BJ (cell line): ENCODE results near the gene CTAGE1.

DNA sequence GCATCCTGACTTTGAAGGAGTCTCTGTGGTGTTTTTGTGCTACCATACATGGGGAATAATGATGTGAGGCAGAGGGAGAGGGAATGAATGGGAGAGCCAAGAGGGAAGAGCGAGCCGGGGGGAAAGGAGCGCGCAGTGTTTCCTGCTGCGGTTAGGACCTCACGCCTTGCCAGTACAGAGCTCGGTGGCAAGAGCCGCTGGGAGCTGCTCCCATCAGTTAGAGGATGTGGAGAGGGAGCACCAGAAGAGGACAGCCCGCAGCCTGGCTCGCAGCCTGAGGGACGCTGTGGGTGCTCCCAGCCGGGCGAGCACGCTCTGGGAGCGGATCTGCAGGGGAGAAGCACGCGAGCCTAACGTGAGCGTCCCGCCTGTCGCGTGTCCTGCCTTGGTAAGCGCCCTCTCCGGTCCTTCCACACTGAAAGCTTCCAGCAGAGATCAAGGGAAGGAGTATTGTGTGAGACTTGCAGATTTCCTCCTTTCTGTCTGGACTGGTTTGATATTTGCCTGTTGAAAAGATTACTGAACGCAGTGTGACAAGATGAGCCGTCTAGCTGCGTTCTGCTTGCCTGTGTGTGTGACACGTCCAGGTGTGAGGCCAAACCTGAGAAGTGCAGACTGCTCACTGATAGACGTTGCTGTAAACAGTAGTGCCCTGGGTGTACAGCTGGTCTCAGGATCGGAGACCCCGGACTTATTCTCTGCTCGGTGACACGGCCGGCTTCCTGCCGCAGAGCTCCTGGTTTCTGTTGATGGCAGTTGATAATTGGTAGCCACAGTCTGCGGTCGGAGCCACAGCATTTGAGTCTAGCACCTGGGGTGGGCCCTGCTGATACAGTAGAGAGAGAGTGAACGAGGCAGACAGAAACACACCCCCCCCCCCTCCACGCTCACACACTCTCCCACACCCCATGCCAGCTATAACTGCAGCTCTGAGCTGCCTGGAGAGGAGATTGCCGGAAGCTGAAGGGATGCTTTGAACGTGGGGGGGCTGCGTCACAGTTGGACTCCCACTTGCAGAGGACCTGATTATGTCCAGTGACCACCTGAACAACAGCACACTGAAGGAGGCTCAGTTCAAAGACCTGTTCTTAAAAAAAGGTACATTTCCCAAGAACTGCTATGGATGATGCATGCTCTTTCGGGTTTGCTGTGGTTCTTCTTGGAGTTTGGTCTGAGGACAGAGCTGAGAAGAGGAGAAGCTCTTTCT, 114.3 kb downstream of the FAM210A start:
- CAGE, long polyA plus RNA: no peak
- RRBS: 7% methylated on average over 8 of the region's 43 CpGs

DNA sequence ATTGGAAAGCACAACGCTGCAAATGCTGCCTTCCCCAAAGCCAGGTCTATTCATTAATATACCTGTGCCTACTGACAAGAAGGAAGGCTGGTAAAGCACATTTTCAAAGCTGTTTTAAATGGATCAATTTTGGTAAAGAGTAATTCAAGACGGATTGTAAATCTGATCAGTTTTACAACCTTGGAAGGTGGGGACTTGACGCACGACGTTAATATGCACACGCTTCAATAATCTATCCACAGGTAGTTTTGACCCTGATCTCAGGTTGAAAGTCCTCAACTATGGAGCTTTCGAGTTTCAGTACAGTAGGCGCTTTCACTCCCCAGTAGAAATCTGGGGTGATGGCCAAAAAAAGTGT, 957 bp downstream of the FAM210A start:
- CAGE, long polyA plus RNA: no peak
- RRBS: no CpG with 5 or more reads among the region's 8 CpGs

DNA sequence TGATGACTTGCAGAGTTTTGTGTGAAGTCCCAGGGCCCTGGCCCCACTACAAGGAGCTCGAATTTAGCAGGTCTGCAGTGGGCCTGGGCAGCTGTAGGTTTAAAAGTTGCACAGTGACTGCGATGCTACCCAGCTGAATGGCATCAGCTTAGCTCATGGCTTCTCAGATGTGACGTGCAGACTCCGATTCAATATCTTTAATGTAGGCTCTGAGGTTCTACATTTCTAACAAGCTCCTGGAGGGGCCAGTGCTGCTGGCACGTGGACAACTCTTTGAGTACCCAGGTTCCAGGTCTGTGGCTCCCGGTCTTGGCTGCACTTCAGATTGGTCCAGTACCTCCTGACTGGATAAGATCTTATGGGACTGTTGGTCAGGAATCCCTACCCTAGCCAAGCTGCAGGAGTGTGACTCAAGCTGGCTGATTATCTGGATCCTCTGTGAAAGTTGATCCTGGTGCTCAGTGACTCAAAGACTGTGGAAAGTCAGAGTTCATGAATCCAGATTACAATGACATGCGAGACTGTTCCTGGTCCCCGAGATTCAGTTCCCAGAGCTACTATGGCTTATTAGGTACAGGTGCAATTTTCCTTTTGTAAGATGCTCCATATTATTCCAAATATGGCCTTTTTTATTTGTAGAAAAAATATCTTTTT, 222.1 kb downstream of the ANKRD30B start:
- CAGE, long polyA plus RNA: no peak
- RRBS: no CpG with 5 or more reads among the region's 8 CpGs

DNA sequence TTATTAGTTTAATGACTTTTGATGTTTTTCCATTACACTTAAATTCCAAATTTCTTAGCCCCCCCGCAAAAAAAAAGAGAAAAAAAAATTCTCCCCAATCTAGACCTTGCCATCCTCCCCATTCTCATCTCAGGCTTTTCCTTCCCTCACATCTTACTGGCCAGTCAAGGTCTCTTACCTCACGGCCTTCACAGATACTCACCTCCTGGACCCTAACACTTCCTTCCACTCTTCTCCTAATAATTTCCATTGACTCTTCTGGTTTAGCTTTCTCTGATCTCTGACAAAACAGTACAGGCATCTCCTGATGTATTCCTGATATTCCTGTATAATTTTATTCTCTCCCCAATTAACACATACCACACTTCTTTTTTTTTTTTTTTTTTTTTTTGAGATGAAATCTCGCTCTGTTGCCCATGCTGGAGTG, 94.8 kb downstream of the ROCK1 start:
- CAGE, long polyA plus RNA: no peak
- RRBS: no CpG with 5 or more reads among the region's 3 CpGs

GRCh38 chr18:21450909-21451482, 149.5 kb downstream of the ESCO1 start:
- CAGE, long polyA plus RNA: no peak
- RRBS: no CpG with 5 or more reads among the region's 5 CpGs

DNA sequence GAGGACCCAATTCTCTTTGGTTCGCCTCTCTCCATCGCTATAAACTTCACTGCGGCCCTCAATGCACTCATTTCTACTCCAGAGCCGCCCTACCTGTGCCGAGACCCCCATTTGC, 745 bp downstream of the ESCO1 start:
- CAGE, long polyA plus RNA: no peak
- RRBS: no CpG with 5 or more reads among the region's 5 CpGs

DNA sequence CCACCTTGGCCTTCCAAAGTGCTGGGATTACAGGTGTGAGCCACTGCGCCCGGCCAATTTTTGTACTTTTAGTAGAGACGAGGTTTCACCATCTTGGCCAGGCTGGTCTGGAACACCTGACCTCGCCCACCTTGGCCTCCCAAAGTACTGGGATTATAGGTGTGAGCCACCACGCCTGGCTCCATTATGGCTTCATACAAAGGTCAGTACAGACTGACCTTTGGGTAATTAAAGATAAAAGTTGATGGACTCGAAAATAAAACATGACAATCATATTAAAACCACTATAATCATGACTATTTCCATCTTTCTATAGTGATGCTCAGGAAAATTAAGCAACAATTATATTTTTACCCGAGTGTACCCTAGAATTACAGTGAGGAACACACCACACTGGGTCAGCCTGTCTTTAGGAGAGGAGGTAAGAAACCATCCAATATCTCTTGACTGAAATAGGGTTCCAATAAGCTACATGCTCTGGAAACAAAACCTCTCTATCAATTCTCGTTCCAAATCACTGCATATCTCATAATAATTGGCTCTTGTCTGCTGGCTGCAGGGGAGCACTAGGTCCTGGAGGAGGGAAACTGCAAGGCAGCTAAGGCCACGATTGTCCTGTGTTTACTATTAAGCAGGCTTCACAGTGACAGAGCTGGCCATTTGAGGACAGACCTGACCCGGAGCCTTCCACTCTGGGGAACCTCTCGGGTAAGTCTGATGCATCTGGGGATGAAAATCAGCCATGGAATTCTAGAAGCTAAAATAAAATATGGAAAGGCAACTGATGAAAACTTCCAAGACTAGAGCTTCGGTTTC, 23.8 kb downstream of the SNRPD1 start:
- CAGE, long polyA plus RNA: no peak
- RRBS: no CpG with 5 or more reads among the region's 12 CpGs

- CAGE, long polyA plus RNA: no peak
- RRBS: no CpG with 5 or more reads among the region's 9 CpGs
These were observed 25.0 kb downstream of the MIB1 start for GRCh38 chr18:21765406-21766153.

DNA sequence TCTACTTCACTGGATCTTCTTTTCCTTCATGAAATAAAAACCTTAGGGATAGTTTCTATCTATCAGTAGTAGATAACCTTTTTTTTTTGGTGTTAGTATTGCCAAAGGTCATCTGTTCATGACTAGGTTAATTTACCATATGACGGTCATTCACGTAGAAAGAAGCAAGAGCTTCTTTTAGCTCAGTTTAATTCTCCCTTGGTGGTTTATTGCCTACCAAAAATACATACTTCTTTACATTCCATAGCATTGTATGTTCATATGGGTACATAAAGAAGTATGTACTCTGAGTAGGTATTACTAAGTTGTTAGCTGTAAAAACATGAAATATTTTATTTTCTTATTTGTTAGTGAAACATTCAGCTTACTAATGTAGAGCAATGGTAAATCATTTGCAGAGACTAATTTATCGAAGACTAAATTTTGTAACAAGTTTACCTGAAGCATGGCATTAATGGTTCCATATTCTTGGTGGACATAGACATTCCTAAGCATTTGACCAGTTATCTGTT, 88.3 kb downstream of the MIB1 start:
- CAGE, long polyA plus RNA: no peak
- RRBS: no CpG with 5 or more reads among the region's 3 CpGs

GRCh38 chr18:22175879-22176368, 6.5 kb downstream of the GATA6 start:
- CAGE, long polyA plus RNA: no peak
- RRBS: no CpG with 5 or more reads among the region's 5 CpGs

GRCh38 chr18:22254068-22254434, 84.7 kb downstream of the GATA6 start:
- CAGE, long polyA plus RNA: no peak
- RRBS: no CpG with 5 or more reads among the region's 10 CpGs

GRCh38 chr18:22417604-22418071, at the start of gene CTAGE1:
TSS of gene CTAGE1 (minus strand) at chr18:22417915.
- CAGE, long polyA plus RNA: no peak
- RRBS: 81% methylated on average over 5 of the region's 21 CpGs

- CAGE, long polyA plus RNA: no peak
- RRBS: no CpG with 5 or more reads among the region's 14 CpGs
These were observed 14.9 kb upstream of the CTAGE1 start for GRCh38 chr18:22432572-22433125.

GRCh38 chr18:22493938-22494391, 76.2 kb upstream of the CTAGE1 start:
- CAGE, long polyA plus RNA: no peak
- RRBS: no CpG with 5 or more reads among the region's 4 CpGs

- CAGE, long polyA plus RNA: no peak
- RRBS: no CpG with 5 or more reads among the region's 3 CpGs
These were observed 86.0 kb upstream of the CTAGE1 start for GRCh38 chr18:22503677-22504247.

DNA sequence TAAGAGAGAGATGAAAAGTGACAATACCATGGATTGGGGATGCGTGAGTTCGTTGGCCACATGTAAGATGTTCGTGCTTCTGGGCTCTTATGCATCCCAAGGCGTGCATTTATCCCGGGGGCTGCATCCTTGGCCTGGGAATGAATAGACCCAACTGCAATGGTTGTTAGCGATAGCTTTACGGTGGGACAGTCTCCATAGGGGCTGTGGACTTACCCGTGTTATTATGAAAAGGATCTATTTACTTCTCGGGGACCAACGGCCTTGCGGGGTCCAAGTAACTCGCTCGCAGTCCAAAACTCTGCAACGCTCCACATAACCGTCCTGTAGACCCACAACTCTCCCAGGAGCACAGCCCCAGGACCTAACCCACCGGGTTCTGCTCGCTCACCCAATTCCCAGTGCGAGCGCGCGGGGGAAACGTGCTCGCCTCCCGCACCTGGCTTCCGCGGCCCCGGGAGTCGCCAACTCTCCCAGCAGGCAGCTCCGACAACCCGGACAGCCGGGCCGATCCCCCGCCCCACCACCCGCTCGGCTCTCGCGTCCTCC, 455 bp upstream of the CABLES1 start:
- CAGE, long polyA plus RNA: no peak
- RRBS: 16% methylated on average over 9 of the region's 37 CpGs

GRCh38 chr18:23453684-23454246, 678 bp downstream of the RIOK3 start:
- CAGE, long polyA plus RNA: no peak
- RRBS: no CpG with 5 or more reads among the region's 12 CpGs

DNA sequence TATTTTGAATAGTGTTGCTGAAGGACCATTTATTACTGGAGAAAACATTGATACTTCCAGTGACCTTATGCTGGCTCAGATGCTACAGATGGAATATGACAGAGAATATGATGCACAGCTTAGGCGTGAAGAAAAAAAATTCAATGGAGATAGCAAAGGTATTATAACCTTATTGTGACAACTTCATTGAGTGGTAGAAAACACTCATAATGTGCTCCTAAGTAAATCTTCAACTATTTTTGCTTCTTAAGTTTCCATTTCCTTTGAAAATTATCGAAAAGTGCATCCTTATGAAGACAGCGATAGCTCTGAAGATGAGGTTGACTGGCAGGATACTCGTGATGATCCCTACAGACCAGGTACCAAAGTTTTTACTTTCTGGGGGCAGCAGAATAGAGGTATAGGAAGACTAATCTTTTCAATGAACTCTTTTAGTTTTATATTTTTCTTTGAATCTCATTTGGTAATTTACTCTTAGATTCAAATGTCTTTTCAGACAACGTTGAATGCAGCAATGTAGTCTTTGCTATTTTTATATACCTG, 10.9 kb downstream of the RIOK3 start:
- CAGE, long polyA plus RNA: no peak
- RRBS: no CpG with 5 or more reads among the region's 5 CpGs

DNA sequence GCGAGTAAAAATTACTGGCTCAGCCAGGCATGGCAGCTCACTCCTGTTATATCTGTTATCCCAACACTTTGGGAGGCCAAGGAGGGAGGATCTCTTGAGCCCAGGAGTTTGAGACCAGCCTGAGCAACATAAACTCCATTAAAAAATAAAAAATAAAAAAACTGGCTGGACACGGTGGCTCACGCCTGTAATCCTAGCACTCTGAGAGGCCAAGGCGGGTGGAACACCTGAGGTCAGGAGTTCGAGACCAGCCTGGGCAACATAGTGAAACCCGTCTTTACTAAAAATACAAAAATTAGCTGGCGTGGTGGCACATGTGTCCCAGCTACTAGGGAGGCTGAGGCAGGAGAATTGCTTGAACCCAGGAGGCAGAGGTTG, 22.7 kb upstream of the RMC1 start:
- CAGE, long polyA plus RNA: no peak
- RRBS: no CpG with 5 or more reads among the region's 7 CpGs

DNA sequence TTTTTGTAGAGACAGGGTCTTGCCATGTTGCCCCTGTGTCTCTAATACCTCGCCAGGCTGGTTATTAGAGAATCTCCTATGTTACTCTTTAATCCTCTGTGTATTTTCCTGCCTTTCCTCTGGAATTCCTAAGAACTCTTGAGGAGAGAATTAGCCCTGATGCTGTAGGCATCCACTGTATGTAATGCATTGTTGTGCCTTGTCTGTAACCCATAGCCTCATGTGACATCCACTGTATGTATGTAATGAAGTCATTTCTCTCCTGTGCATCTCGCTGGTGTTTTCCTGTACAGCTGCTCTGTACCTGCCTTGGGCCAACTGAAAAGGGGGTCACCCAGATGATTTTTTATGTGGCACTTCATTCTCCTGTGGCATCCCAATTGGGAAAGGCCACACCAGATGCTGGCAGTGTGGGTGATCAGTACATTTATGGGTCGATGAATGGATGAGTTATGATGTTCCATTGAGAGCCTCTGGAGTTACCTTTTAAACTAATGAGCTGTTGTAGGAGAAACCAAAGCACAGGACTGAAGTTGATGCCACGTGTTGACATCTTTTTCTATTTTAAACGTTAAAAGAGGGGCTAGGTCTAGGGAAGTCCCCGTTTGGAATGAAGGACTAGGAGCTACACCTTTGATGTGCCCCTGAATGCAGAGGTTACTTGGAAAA, 22.6 kb downstream of the RMC1 start:
- CAGE, long polyA plus RNA: no peak
- RRBS: no CpG with 5 or more reads among the region's 6 CpGs